ENCODE results near the gene ZBTB17.

DNA sequence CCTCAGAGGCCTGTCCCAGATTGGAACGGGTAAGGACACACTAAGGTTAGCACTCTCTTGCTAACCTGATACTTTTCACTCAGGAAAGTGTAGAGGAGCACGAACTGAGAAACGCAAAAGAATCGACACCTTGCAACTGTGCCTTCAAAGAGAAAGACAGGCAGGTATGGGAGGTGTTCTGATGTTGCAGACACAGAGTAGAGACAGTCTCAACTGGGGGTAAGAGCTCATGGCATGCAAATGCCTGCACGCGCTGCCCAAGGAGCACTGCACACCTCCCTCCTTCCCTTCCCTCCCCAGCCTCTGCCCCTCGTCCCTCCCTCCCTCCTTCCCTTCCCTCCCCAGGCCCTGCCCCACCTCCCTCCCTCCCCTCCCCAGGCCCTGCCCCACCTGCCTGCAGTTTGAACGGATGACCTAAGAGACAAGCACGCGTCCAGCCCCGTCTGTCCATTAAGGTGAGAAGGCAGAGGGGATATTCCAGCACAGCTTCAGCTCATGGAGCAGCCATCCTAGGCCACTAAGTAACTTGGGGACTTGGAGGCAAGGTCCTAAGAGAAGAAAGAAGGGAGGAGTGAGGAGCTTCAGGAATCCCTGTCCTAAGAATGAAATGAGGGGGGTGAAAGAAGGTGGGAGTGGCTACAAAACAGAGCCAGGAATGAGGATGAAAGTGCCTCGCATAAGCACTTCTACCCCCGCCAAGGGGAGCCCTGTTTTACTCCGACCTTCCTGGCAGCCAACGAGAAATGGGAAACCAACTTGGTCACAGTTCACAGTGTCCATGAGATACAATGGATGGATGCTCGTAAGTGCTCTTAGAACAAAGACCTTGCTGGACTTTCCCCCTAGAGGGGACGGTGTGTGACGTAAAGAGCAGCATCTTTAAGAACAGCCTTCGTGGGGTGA lies 21.5 kb upstream of the EFHD2 start:
- PRO-cap, 2 experiments: no peak in any of the 2 experiments

DNA sequence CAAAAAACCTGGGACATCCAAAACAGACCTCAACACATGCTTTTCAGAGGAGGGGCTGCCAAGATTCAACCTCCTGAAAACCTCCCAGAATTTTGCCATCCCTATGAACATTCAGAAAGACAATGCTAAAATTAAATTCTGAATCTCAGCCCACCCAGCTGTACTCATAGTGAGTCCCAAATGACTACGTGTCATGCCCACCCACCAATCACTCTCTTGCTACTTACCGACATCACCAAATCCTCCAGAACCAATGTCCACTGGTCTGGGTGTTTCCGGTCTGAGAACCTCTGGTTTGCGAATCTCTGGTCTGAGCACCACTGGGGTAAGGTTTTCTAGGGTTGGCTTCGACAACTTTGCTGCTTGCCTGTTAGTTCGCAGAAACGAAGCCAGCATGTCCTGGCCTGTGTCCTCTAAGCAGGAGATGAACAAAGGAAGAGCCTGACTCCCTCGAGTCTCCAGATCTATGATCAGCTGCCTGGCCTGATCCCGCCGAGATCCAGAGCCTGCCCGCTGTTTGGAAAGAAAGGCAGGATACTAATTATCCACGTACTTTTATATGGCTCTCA lies 6.0 kb downstream of the CASP9 start:
- PRO-cap, 2 experiments: no peak in any of the 2 experiments

DNA sequence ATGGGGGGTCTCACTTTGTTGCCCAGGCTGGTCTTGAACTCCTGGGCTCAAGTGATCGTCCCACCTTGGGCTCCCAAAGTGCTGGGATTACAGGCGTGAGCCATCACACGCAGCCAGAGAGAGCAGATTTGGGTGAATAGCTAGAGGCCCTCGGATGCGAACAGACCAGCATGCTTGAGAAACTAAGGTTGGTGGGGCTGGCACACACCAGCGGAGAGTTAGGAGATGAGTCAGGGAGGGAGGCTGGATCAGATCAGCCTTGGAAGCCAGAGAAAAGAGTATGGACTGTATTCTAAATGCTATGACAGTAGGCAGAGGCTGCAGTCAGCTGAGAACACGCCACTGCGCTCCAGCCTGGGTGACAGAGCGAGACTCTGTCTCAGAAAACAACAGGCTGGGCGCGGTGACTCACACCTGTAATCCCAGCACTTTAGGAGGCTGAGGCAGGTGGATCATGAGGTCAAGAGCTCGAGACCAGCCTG lies 4.0 kb upstream of the PLEKHM2 start:
- PRO-cap, 2 experiments: no peak in any of the 2 experiments

DNA sequence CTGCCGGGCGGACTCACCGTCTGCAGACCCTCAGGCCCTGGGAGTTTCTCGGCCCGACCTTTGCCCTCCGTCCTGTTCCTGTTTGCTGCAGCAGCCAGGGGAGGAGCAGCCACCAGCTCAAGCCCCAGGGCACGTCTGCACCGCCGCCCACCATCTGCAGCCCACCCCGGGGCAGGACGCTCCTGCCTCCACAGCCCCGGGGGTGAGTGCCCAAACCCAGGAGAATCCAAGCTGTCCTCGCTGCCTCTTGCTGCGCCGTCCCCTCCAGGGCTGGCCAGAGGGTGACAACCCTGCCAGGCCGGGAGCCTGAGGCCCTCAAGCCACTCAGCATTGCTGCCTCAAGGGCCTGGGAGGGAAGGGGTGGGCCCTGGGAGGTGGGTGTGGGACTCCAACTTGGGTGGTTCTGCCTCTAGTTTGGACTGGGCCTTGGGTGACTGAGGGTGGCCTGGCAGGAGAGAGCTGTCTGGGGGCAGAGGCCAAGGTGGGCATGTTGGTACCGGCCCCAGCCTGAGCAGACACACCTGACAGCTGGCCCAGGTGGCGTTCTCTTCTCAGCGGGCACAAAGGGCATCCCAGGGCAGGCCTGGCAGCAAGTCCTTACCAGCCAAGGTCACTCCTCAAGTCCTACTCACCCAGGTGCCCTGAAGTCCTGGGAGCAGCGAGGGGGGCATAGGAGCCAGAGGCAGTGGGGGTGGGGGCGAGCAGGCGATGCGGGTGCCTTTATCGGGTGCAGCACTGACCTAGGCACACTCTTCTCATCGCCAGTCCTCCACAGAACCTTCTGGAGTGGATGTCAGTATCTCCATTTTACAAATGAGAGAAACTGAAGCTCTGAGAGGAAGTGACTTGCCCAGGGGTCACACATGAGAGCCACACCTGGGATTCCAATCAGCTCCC lies 895 bp upstream of the SLC25A34 start:
- PRO-cap, 2 experiments: no peak in any of the 2 experiments

GRCh38 chr1:15736822-15737326 lies 816 bp downstream of the SLC25A34 start:
- PRO-cap, 2 experiments: no peak in any of the 2 experiments

DNA sequence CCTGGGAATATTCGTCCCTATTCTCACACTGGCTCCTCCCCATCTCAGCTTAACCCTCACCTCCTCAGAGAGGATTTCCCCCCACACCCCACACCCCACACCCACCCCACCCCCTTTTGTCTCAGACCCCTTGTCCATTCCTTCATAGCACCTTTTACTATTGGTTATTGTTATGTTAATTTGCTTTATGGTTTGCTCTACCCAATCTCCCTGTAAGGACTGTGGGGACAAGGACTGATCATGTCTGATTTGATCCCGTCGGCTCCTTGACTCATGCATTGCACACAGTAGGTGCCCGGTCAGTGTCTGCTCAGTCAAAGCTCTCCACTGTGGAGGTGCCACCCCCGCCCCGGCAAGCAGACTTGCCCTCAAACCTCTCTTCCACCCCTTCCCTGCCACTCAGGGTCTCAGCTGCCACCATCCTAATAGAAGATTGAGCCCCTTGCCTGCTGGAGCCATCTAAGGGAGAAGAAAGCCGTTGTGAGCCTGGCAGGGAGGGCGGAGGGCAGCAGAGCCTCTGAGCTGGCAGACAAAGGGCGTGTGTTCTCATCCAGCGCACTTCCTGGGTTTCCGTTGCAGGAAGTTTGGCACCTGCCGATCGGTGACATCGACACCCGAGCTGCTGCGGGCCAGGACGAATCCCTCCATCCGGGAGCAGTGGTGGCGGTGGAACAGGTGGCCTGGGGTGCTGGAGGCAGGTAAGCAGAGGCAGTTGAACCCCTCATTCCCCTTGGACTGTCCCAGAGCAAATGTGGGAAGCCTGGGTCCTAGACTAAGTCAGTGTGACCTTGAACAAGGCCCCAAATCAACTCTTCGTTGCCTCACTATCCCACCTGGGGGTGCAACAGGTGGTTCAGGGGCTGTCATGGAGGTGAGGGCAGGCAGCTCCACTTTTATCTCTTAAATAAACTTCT lies 2.3 kb upstream of the FBLIM1 start:
- PRO-cap, 2 experiments: no peak in any of the 2 experiments

- PRO-cap, 2 experiments: no peak in any of the 2 experiments
Observed at GRCh38 chr1:15799342-15799895, 8.0 kb downstream of the UQCRHL start.

DNA sequence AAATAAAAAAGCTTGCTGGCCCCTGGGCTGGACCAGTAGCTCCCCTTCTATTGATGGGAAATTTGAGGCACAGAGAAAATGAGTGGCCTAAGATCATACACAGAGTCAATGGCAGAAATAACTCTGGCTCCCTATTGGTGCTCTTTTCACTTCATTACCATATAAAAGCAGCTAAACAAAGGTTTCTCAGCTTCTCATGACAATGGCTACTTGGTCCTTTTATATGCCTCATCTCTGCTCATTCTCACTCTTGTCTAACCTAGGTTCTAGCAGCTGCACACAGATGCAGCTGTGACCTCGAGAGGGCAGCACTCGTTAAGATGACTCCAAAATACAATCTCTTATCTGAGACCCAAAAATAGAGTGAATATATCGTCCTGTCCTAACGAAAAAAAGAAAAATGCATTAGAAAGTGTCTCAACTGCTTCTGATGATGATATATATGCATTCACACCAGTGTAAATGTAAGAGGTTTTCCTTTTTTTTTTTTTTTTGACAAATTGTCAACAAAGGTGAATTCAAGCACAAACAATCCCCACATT lies 8.0 kb upstream of the UQCRHL start:
- PRO-cap, 2 experiments: no peak in any of the 2 experiments

- PRO-cap, 2 experiments: no peak in any of the 2 experiments
Observed at GRCh38 chr1:15852149-15852409, 4.6 kb downstream of the SPEN start.

DNA sequence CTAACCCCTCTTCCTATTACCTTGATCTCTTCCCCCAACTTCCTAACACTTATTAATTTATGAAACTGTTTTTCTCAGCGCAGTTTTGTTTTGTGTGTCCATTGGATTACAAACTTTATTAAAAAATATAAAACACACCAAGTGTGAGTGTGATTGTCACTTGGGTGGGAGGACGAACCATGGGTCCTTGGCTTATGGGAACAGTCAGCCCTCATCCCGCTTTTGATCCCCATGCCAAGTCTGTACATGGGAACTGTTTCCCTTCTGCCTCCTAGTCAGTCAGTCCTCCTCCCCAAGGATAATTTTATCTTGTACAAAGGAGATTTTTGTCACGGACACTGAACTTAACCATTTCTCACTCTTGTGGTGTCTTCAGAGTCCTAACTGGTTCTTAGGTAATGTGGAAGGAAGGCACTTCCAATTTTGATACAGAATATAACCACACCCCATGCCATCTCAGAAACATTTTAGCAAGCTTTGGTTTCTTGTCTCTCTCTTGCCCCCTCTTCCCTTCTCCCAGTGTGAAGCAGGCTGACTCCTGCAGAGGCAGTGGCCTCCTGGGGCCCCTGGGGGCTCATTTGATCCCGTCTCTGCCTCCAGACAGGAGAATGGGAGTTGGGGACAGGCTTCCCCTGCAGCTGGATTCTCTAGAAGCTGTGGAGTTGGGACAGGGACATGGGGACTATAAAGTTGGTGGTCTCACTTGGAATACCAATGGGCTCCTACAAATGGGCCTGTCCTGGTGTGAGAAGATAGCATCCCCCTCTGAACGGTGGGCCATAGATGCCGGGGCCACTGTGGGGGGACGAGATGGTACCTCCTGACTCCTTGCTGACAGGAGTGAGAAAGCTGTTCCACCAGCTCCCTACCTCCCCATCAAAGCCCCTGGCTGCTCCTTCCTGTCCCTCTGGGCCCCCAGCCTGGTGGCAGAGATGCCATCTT lies 35.3 kb downstream of the ZBTB17 start:
- PRO-cap, 2 experiments: no peak in any of the 2 experiments

DNA sequence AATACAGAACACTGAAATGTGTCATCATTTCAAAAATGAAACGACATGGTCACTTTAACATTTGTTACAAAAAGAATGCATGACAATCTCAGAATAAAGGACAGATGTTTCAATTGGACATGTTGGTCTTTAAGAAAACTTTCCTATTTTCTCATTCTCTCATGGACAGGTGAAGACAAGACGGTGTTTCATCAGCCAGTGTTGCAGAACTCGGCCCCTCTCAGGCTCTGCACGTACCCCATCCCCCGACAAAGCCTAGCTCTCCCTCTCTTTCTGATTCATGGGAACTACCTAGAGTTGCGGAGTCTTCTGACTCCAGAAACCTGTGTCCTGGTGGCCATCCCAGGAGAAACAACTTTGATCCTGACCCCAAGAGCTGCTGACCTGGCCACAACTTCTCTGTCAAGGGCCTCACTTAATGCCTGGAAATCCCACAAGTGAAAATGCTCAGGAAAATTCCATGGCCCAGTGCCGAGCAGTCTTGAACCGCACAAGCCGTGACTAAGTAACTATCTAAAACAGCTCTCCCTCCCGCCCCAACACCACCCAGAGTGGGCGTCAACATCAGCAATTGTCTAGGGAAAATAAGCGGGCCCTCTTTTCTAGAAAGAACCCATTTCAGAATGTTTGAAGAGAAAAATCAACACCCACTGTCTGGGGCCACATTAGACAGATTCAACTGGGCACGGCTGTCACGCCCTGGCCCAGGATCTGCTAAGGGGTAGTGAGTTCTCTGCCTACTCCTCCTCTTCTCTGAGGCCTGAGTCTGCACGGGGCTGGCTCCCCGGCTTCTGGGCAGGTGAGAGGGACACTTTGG lies 26.9 kb downstream of the ZBTB17 start:
- PRO-cap, 2 experiments: peak in 1 of 2 experiments; most common minus-strand start position 513 of the sequence (in 1)

- PRO-cap, 2 experiments: peak in 2 of 2 experiments; most common plus-strand start chr1:15975673 (in 2); most common minus-strand start chr1:15975615 (in 2)
Observed at GRCh38 chr1:15975188-15976450, at the start of gene ZBTB17. Gene ZBTB17 (minus strand): TSS chr1:15976101.

DNA sequence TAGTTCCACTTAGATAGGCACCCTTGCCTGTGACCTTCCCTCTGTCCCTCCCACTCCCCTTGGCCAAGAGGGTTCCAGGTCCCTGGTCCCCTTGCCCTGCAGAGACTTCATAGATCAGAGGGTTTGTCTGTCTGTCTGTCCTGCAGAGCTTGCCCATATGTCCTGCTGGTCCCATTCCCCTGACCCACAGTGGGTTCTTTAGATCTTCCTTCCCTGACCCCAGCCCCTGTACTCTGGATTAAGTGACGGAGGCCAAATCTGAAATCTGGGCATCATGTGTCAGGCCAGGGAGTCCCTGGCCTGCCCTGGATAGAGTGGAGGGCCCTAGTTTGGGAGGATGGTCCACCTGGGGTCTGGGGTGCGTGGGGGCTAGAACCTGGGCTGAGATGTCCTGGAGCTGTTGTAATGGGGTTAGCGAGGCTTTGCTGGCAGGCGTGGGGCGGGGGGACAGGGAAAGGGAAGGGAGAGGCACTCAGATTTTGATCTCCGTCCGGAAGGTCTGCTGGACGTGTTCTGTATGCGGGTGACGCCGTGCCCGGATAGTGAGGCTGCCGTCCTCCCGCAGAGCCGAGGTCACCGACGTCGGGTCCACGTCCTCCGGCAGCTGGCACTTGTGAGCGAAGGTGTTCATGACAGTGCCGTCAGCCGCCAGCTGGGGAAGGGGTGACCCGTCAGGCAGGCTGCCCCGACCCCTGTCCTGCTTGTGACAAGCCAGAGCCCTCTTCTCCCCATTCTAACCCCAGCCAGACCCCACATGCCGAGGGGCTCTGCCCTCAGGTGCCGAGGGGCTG lies 2.5 kb downstream of the HSPB7 start:
- PRO-cap, 2 experiments: peak in 1 of 2 experiments; most common minus-strand start position 236 of the sequence (in 1)

- PRO-cap, 2 experiments: peak in 1 of 2 experiments; most common plus-strand start chr1:16020290 (in 1); most common minus-strand start chr1:16020205 (in 1)
Observed at GRCh38 chr1:16020096-16020878, 1.5 kb upstream of the CLCNKA start.

DNA sequence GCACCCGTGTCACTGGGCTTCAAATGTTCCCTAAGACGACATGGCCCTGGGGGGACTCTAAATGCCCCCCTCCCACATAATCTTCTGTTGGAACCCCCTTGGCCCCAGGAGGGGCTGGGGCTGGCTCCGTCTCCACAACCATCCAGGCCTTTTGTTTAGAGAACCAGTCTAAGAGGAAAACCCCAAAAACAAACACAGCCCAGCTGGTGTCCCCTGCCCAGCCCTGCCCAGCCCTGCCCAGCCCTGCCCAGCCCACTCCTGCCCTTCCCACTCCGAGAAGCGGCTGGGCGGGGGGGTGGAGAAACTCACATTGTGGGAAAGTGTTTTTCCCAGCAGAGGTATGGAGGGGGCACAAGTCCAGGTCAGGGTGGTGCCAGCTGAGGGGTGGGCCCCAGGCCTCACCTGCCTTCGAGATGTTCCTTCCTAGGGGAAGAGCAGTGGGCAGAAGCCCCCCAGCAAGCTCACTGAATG lies 10.0 kb upstream of the FAM131C start:
- PRO-cap, 2 experiments: no peak in any of the 2 experiments

GRCh38 chr1:16395389-16396398 lies 28.7 kb downstream of the SZRD1 start:
- PRO-cap, 2 experiments: no peak in any of the 2 experiments

- PRO-cap, 2 experiments: no peak in any of the 2 experiments
Observed at GRCh38 chr1:16547474-16547862, 106.9 kb downstream of the NECAP2 start.

GRCh38 chr1:16666806-16667308 lies 226.3 kb downstream of the NECAP2 start:
- PRO-cap, 2 experiments: no peak in any of the 2 experiments

GRCh38 chr1:16699180-16700016 lies 222.3 kb upstream of the CROCC start:
- PRO-cap, 2 experiments: no peak in any of the 2 experiments

- PRO-cap, 2 experiments: no peak in any of the 2 experiments
Observed at GRCh38 chr1:16869722-16870053, 52.0 kb upstream of the CROCC start.

Measured in heart right ventricle (tissue), 2 donors.